Metastatic Breast Carcinoma in the Ovary (tissue), 3 donors: ENCODE measurements around the genes ISCA1 and NXNL2.

DNA sequence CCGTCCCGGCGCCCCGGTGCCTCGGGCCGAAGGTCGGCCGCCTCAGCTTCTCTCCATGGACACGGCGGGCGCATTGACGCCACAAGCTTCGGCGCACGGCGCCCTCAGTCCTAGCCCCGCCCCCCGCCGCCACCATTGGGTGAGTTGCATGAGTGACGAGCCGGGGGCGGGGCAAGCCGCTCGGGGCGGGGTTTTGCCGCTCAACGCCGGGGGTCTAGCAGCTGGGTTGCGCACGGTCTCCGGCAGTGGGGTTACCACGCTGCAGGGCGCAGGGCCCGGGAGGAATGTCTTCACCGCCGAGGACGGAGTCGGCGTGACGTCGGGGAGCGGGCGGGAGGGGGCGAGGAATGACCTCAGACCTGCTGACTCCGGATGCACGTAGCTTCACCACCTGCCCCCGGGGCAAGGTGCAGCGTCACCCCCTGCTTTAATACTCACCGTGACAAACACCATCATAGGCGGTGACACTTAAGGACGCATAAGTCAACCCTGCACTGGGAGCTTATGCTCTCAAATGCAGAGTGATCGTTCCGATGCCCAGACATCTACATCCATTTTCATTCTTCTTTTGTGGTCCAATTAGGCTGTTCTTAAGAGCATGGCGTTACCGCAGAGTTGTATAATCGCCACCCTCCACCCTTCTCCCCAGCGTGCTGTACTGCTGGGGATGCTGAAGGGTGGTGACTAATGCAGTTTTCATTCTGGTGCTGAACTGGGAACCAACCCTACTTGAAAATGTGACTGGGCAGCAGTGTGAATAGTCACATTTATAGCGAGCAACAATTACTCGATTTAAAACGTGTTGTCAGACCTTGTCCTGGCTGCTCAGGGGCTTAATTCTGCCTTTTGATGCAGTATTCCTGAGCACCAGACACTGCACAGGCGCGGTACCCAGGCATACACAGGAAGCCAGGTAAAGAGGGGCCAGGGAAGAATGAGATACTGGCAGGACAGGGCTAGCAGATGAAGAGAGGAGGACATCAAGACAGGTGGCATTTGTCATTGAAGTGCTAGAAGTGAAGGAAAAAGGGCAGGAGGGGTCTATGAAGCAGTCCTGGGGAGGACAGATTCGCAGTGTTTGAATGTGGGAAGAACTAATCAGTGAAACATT lies at the start of gene ISCA1:
Gene ISCA1 (minus strand): TSS at position 75 of the 1,111 bp plus-strand sequence.
- PRO-cap, 3 experiments = peak in 3 of 3 experiments; most common plus-strand start position 203 of the sequence (in 3); most common minus-strand start position 75 of the sequence (in 3)

GRCh38 chr9:86354734-86355358 lies 636 bp upstream of the TUT7 start:
- PRO-cap, 3 experiments = peak in 1 of 3 experiments; most common plus-strand start chr9:86354869 (in 1)

DNA sequence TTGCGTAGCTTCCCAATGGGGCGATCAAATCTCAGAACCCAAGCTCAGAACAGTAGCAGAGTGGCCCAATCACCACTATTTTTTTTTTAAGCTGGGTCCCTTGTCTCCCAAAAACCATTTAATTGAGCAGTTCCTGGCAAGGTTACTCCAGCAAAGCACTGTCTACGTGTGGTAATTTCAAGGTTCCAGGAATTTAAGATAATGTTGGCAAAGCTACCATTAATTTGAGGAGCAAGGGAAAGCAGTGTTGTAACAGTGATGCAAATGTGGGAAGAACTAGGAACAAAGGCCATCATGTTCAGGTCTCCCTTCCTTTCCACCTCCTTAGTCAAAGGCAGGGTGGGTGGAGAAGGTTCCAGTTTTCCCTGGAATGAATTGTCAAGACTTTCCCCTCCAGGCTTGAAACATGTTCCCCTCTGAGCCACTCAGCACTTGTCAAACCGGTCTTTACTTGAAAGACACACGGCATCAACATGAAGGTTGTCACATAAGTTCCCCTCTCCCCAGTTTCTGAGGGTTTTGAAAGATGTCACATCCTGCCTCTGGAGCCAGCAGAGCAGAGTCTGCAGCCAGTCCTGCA lies 226.1 kb downstream of the GAS1 start:
- PRO-cap, 3 experiments = no peak in any of the 3 experiments

- PRO-cap, 3 experiments = no peak in any of the 3 experiments
Measured at GRCh38 chr9:87502206-87503096, 4.8 kb downstream of the DAPK1 start.

DNA sequence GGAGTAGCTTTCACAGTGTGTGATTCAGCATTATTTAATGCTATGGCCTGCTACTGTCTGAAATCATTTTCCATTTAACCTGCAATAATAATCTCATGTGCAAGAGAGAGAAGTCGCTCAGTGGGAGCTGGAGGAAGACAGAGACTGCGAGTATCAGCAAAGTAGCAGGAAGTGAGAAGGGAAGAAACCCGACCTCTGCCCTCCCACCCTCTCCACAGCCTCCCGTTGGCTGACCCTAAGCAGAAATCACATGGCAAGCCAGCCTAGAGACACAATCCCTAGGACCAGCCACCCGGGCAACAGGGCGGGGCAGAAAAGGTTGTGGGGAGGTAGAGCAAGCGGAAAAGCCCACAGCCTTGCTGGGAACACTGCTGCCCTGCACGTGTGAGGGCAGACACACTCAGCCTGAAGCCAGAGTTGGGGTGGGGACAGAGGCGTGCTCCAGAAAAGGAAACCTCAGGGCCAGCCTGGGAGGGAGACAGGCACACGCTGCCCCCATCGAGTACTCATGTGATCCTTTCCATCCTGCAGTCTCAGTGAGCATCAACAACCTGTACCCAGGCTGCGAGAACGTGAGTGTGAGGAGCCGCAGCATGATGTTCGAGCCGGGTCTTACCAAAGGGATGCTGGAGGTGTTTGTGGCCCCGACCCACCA lies 39.8 kb upstream of the CTSL start:
- PRO-cap, 3 experiments = no peak in any of the 3 experiments

DNA sequence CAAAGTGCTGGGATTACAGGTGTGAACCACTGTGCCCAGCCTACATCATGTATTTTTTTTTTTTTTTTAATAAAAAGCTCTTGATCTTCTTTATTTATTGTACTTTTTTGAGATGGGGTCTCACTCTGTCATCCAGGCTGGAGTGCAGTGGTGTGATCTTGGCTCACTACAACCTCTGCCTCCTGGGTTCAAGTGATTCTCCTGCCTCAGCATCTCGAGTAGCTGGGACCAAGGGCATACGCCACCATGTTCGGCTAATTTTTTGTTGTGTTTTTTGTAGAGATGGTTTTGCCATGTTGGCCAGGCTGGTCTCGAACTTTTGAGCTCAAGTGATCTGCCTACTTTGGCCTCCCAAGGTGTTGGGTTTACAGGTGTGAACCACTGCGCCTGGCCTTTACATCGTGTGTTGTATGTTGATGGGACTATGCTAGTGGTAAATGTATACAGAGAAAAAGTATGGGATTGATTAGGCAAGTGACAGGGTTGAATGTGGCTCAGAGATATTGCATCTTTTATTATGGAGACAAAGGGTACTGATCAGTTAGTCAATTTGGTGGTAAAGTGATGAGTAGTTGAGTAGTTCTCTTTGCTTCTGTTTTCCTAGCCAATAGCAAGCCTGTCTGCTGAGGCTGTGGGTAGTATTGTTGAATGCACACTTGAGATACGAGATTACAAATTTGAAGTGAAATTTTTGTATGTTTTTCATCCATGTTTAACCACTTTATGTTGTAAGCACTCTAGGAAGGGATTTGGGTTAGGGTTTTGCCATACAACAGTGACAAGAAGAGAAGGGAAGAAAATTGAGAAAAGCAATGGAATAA lies 35.6 kb downstream of the SPIN1 start:
- PRO-cap, 3 experiments = no peak in any of the 3 experiments

GRCh38 chr9:88535034-88535308 lies at the start of gene NXNL2:
Gene NXNL2, plus strand, starts transcription at chr9:88535178.
- PRO-cap, 3 experiments = peak in 3 of 3 experiments; most common plus-strand start chr9:88535178 (in 3)

- PRO-cap, 3 experiments = no peak in any of the 3 experiments
Measured at GRCh38 chr9:88651826-88652789, 117.1 kb downstream of the NXNL2 start.

DNA sequence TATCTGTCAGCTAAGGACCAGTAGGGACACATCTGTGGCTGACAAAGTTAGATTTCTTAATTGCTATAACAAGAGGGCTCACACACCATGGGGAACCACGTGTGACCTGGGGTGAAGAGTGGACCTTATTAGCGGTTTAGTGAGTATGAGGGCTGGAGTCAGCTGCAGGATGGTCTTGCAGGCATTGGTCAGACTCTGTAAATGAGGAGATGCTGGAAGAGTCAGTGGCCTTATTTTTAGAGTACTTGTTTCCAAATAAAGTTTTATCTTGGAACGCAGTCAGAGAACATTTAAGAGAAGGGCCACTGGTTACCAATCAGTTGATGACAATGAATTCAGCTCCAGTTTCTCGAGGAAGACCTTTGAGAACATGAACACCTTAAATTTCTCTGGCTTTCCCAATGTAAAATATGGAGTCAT lies 186.0 kb upstream of the S1PR3 start:
- PRO-cap, 3 experiments = no peak in any of the 3 experiments

- PRO-cap, 3 experiments = no peak in any of the 3 experiments
Measured at GRCh38 chr9:88814263-88814953, 176.9 kb upstream of the S1PR3 start.

GRCh38 chr9:88828053-88828563 lies 163.2 kb upstream of the S1PR3 start:
- PRO-cap, 3 experiments = no peak in any of the 3 experiments

DNA sequence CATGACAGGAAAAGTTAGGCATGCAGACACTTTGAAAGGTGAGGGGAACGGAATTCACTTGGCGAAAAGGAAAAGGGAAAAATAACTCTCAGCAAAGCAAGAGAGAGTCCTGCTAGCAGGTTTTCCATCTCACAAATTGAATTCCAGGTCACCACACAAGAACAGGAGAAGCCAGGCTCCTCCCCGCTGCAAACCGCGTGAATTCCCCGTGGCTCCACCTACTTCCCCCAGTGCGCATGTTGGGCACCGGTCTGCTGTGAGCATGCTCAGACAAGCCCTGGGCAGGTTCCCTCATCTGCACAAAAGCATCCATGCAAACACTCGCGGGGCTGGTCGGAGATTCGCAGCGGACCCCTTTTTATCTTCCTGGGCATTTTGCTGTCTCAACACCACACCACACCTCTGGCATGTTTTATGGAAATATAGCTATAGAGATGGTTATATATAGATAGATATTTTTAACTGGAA lies 58.5 kb upstream of the S1PR3 start:
- PRO-cap, 3 experiments = no peak in any of the 3 experiments

DNA sequence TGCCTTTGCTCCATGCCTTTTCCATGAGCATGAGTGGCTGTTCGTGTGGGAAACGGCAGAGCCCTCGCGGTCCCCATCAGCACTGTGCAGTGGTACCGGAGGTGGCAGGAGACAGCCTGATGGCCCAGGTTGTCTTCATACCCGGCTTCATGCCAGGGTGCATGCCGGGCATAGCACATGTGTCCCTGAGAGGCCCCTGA lies 6.5 kb downstream of the S1PR3 start:
- PRO-cap, 3 experiments = no peak in any of the 3 experiments

DNA sequence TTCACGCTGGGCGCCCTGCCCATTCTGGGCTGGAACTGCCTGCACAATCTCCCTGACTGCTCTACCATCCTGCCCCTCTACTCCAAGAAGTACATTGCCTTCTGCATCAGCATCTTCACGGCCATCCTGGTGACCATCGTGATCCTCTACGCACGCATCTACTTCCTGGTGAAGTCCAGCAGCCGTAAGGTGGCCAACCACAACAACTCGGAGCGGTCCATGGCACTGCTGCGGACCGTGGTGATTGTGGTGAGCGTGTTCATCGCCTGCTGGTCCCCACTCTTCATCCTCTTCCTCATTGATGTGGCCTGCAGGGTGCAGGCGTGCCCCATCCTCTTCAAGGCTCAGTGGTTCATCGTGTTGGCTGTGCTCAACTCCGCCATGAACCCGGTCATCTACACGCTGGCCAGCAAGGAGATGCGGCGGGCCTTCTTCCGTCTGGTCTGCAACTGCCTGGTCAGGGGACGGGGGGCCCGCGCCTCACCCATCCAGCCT lies 10.5 kb downstream of the S1PR3 start:
- PRO-cap, 3 experiments = no peak in any of the 3 experiments

- PRO-cap, 3 experiments = no peak in any of the 3 experiments
Measured at GRCh38 chr9:89154341-89155103, 24.1 kb downstream of the SHC3 start.

- PRO-cap, 3 experiments = no peak in any of the 3 experiments
Measured at GRCh38 chr9:89178916-89179558, 419 bp upstream of the SHC3 start.

- PRO-cap, 3 experiments = no peak in any of the 3 experiments
Measured at GRCh38 chr9:89308753-89309500, 2.1 kb upstream of the CKS2 start.

- PRO-cap, 3 experiments = no peak in any of the 3 experiments
Measured at GRCh38 chr9:89456908-89457481, 40.9 kb downstream of the SEMA4D start.

- PRO-cap, 3 experiments = peak in 1 of 3 experiments; most common plus-strand start chr9:89603239 (in 1)
Measured at GRCh38 chr9:89602992-89603614, 1.7 kb upstream of the GADD45G start.

GRCh38 chr9:89654316-89654844 lies 49.6 kb downstream of the GADD45G start:
- PRO-cap, 3 experiments = no peak in any of the 3 experiments